ENCODE measurements around a stretch of chr11.

DNA sequence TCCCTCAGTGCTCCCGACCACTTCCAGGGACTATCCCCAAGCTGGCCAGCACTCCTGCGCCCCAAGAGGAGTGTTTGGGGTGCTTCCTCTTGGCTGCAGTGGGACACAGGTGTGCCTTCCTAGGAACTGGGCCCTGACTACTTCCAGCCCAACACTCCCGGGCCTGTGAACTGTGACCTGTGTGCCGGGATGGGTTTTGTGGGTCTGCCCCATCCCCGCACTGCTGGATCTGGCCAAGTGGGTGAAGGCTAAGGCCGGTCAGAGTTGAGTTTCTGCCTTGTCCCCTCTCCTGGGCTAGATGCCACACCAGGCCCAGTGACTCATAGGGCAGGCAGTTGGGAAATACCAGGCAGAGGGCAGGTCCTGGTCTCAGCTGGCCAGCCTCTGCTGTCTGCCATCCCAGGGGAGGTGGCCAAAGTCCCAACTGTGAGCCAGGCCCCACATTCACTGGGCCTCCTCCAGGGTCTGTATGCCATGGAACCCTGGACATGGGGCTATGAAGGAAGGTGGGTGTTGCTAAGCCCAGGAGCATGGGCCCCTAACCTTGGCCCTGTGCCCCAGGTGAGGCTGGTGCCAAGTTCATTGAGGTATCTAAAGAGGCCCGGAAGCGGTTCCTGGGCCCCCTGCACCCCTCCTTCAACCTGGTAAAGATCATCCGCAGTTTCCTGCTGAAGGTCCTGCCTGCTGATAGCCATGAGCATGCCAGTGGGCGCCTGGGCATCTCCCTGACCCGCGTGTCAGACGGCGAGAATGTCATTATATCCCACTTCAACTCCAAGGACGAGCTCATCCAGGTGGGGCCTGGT, 2.6 kb downstream of the PNPLA2 start:
- PRO-cap, result no peak

DNA sequence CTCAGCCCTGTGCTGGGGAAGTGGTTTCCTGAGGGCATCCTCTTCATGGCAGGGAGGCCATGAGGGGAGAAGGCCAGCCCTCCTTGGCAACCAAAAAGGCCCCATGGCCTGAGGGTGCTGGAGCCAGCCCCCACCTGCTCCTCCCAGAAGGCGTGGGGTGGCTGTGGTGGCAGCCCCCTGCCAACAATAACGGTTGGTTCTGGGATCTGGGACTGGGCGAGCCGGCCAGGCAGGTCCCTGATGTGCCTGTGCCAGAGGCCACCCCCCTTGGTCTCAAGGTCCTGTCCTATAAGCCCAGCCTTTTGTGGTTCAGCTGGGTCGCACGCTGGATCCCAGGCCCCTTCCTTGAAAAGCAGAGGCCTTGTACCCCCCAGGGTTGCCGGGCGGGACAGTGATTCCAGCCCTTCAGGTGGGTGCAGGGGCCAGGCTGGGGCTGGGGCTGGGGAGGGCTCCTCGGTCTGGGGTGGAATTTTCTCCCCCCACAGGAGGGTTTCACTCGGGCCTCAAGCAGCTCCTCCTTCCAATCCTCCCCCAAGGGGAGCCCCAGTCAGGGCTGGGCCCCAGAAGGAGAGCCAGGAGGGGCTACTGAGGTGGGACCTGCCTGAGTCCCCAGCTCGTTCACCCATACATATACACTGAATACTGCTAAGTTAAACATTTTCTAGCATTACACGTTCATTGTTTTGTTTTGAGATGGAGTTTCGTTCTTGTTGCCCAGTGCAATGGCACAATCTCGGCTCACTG, 1.7 kb upstream of the CRACR2B start:
- PRO-cap, result no peak

GRCh38 chr11:834782-835344, 2.1 kb downstream of the CD151 start:
- PRO-cap, result no peak

DNA sequence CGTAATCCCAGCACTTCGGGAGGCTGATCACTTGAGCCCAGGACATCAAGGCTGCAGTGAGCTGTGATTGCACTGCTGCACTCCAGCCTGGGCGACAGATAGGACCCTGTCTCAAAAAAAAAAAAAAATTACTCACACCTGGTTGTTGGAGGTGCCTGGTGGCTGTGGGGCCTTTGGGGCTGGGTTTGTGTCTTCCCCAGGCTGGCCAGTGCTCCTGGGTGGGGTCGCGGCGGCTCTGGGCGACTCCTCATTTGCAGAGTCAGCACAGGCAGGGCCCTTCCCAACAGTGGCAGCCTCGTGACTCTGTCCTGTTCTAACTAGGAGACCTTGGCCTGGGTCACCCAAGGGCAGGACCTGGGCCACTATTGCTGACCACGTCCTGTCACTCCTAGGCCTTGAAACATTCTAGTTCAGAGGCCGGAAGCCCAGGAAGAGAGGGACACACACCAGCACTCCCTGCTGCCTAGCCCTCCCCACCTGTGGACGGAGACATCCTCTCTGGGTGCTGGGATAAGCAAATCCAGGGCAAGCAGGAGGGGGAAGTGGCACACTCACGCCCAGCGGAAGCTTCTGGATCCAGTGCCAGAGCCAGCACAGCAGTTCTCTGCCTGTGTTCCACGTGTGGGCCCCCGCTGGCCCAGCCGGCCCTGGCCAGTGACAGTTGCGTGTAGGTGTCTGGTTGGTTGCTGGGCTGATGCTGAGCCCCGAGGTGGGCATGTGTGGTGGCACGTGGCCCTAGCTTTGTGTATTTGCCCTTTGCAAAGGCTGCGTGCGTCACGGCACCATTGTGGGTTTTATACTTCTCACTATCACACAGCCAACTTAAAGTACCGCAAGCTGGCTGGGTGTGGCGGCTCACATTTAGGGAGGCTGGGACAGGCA, 4.2 kb upstream of the CHID1 start:
- PRO-cap, result no peak

DNA sequence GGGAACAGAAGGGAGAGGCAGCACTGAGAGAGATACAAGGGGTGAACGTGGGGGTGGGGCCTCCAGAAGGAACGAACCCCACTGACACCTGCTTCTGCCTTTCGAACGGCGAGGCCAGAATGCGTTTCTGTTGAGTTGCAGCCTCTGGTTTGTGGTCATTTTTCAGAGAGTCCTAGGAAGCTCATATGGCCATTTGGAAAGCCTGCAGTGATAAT, 6.2 kb upstream of the CHID1 start:
- PRO-cap, result no peak

DNA sequence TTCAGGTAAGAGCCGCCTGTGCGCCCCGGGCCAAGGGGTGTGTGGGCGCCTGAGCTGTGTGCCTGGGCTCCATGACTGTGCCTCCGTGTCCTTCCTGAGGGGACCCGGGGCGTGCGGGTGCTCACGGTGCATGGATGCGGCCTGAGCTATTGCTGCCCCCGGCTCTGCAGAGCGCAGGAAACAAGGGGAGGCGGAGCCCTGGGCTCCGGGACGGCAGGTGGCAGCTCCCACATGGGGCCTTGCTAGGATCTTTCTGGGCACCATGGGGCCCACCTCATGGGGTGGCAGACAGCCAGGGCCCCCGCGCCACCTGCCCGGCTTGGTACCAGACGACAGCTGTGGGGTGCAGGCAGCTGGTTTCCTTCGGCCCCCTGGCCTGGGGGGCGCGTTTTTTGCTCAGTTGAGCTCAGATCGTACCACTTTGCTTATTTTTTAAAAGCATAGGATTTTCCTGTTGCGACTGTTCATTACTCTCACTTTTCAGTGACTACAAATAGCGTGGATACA, 28.3 kb downstream of the MUC6 start:
- PRO-cap, result no peak

DNA sequence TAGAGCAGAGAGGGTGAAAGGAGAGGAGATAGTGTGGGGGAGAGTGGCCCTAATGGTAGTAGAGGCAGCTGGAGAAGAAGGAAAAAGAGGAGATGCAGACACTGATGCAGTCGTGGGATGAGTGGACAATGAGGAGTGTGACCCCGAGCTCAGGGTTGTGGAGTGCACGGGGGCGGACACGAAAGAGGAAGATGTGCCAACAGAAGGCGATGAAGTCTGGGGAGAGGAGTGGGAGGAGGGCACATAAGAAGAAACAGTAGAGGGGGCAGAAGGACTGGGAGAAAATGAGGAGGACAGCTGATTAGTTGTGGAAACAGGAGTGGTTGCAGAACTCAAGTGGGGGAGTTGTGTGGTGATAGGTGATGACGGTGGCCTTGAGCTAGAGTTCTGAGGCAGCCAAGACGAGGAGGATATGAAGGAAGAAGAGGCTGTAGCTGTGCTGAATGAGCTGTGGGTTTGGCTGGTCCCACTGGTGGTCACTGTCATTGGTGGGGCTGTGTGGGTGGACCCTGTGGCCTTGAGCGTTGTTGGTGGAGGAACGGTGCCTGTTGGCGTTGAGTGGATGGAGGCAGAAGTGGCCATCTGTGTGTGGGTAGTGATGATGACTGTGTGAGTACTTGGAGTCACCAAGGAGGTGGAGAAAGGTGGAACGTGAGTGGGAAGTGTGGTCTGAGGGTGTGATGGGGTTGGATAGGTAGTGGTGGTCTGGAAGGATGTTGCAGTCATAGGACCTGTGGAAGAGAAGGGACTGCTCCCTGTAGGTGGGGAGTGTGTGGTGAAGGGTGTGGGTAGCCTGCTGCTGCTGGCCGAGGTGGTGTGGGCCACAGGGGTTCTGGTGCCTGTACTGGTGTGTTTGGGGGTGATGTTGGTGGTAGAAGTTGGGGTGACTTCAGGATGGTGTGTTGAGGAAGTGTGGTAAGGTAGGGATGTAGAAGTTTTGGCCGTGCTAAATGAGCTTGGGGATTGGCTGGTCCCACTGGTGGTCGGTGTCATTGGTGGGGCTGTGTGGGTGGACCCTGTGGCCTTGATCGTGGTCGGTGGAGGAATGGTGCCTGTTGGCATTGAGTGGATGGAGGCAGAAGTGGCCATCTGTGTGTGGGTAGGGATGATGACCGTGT, 20.0 kb downstream of the MUC6 start:
- PRO-cap, result no peak

DNA sequence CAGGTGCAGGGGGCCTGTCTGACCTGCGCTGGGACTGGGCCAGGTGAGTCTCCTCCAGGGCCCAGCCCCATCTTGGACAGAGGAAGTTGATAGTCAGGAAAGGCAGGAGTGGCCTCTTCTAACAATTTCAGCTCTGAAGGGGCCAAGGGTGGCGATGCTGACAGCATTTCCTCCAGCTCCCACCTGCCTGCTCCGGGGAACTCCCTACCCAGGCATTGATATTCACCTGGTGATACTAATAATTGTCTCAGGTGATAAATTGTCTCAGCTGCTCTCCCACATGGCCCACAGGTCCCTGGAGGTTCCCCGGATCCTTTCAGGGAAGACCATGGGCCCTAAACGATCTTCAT, 18.3 kb upstream of the MUC6 start:
- PRO-cap, result no peak

GRCh38 chr11:1074722-1075798, 38.5 kb upstream of the MUC6 start:
- PRO-cap, result no peak

DNA sequence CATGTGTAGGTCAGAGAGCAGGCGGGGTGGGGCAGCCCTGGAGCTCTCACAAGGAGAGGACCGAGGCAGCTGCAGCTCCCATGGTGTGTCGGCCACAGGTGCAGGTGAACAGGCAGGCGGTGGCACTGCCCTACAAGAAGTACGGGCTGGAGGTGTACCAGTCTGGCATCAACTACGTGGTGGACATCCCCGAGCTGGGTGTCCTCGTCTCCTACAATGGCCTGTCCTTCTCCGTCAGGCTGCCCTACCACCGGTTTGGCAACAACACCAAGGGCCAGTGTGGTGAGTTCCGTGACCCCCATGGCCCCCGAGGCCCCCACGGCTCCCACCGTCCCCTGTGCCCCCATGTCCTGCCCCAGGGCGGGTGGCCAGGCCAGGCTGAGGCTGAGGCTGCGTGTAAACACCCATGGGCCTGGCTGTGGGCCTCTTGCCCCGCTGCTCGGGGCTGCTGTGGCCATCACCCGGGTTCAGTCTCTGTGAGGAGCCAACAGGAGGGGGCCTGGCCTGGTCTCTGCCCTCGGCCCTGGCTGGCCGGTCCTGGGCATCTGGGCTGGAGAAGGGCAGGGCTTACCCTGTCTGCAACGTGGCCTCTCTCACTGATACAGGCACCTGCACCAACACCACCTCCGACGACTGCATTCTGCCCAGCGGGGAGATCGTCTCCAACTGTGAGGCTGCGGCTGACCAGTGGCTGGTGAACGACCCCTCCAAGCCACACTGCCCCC, 54.4 kb upstream of the MUC5AC start:
- PRO-cap, result no peak

DNA sequence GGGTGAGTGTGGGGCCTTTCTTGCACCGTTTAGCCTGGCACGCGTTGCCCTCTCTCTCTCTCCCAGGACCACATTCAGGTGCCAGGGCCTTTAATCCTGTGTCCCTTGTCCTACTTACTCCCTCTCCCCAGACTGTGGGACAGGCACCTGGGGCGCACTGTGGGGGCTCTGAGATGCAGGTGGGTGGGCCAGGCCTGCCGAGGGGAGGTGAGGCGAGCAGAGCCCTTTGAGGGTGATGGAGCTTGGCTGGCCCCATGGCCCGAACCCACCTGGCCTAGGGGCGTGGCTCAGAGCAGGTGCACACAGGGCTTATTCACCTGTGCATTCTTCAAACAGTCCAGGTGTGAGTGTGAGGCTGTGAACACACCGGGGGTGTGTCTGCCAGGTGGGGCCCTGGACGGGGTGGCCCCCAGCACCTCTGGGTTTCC, 9.1 kb upstream of the MUC5AC start:
- PRO-cap, result no peak

DNA sequence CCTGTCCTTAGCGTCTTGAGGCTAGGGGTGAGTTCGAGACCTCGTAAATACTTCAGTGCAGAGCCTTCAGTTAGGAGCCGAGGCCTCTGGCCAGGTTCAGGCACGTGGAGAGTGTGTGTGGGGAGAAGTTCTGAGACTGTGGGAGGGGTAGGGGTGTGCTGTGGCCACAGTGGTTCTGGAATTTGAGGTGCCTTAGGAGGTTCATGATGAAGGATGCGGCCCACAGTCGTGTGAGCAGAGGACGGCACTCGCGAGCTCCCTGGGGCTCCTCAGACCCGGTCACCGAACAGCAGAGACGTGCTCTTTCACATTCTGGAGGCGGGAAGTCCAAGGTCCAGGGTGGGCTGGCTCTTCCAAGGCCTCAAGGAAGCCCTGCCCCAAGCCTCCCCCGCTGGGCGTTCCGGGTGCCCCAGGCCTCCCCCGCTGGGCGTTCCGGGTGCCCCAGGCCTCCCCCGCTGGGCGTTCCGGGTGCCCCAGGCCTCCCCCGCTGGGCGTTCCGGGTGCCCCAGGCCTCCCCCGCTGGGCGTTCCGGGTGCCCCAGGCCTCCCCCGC, 33.6 kb downstream of the BRSK2 start:
- PRO-cap, result no peak

DNA sequence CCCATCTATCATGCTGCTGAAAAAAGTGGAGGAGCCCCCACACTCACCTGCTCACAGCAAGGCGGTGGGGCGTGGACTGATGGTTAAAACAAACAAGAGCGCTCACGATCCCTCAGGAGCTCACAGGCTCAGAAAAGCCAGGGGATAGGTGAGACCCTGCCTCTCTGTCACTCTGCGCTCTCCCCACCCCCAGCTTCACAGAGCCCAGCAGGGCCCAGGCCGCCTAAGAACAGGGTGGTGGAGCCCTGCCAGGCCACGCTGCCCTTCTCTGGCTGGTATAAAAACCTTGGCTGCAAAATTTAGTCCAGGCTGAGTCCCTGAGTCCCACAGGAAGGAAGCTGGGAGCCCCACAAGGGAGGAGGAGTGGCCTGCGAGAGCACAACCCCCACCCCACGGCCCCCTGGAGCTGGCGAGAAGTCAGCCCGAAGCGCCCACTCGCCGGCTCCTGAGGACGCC, 21.1 kb upstream of the MOB2 start:
- PRO-cap, result no peak

- PRO-cap, result bidirectional peak, plus-strand start at chr11:1548572, minus-strand start at chr11:1548277
These were observed 23.9 kb downstream of the DUSP8 start for GRCh38 chr11:1547772-1549037.

- PRO-cap, result no peak
These were observed 2.0 kb downstream of the DUSP8 start for GRCh38 chr11:1570082-1570543.

DNA sequence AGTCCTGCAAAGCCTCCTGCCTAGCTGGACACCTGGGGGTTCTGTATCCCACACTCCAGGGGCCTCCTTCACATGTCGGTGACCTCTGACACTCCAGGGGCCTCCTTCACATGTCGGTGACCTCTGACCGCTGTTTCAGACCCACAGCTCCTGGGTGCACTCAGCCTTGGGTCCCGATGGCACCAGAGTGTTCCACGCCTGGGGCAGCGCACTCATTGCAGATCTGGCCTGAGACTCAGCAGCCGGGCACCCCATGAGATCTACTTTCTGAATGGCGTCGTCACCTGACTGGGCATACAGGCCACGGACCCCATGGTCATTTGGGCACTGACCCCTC, 11.3 kb upstream of the KRTAP5-6 start:
- PRO-cap, result no peak

- PRO-cap, result no peak
These were observed 8.4 kb upstream of the KRTAP5-6 start for GRCh38 chr11:1688567-1689042.

- PRO-cap, result no peak
These were observed 711 bp upstream of the SYT8 start for GRCh38 chr11:1833964-1834594.

GRCh38 chr11:1862747-1863003, 9.8 kb downstream of the LSP1 start:
- PRO-cap, result no peak

- PRO-cap, result no peak
These were observed 14.4 kb downstream of the PRR33 start for GRCh38 chr11:1877172-1877853.